Colic lymph node (tissue), 1 donor: ENCODE measurements around a stretch of chr1.

GRCh38 chr1:164608372-164608776 is 49.4 kb downstream of the PBX1 start:
- PRO-cap: no peak

GRCh38 chr1:164644576-164645738 is 86.0 kb downstream of the PBX1 start:
- PRO-cap: no peak

- PRO-cap: no peak
Measured at GRCh38 chr1:164677555-164677948, 118.6 kb downstream of the PBX1 start.

- PRO-cap: no peak
Measured at GRCh38 chr1:164708837-164709819, 150.1 kb downstream of the PBX1 start.

GRCh38 chr1:164817918-164818522 is 259.0 kb downstream of the PBX1 start:
- PRO-cap: no peak

GRCh38 chr1:165632435-165632873 is 1.4 kb downstream of the MGST3 start:
- PRO-cap: no peak

GRCh38 chr1:165829361-165829952 is 2.0 kb downstream of the UCK2 start:
- PRO-cap: no peak

- PRO-cap: no peak
Measured at GRCh38 chr1:166207828-166208027, 40.9 kb upstream of the FAM78B start.

DNA sequence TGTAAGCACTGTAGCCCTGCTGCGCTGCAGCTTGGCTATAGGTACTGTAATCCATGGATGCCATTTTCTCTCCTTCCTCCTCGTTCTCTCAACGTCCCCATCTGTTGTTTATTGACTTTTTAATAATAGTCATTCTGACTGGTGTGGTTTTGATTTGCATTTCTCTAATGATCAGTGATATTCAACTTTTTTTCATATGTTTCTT is 110.6 kb upstream of the FAM78B start:
- PRO-cap: no peak

DNA sequence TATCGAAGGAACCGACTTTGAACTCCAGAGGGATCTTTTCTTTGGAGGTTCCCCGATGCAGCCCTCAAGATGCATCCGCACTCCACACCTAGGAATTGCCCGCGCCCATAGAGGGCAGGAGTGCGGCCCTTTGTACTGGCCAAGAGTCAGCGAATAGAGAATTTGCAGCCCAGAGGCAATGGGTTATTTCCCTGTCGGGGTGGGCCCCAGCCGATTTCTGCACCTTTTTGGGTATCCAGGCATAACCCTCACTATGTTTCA is 749 bp downstream of the POGK start:
- PRO-cap: no peak

- PRO-cap: no peak
Measured at GRCh38 chr1:166840445-166841549, 1.5 kb downstream of the POGK start.

- PRO-cap: no peak
Measured at GRCh38 chr1:167211153-167211693, 9.5 kb upstream of the POU2F1 start.

- PRO-cap: no peak
Measured at GRCh38 chr1:167227621-167228292, 7.1 kb downstream of the POU2F1 start.

DNA sequence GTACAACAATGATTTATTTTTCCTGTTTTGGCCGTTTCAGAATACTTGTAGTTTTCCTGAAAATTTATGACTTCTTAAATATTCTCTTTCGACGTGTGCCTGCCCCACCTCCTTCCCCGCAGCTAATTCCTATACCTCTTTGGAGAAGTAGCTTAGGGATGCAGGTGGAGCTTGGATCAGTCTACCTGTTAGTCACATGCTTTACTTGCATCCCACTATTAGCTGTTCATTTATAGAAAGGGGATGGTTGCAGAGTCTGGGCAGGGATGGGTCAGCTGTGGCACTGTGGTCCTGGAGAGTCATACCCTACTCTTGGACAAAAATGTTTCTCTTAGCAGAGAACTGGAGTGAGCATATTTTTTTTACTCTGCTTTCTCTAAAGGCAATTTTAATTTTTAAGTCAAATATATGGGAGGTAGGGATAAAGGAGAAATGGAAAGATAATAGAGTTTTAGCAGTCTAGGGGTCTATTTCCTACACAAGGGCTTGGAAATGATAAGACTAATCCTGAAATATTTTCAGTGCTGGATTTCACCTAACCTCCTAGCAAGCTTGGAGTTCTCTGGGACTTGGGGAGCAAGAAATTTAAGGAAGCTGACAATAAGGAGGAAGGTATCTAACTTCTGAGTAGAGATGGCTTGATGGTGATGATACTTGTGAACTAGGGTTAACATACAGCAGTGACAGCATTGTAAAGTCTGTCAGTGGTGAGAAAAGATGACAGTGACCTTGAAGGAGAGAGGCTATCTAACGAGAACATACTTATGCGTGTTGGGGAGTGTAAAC is 16.0 kb downstream of the POU2F1 start:
- PRO-cap: no peak

GRCh38 chr1:167255075-167255832 is 34.6 kb downstream of the POU2F1 start:
- PRO-cap: no peak

DNA sequence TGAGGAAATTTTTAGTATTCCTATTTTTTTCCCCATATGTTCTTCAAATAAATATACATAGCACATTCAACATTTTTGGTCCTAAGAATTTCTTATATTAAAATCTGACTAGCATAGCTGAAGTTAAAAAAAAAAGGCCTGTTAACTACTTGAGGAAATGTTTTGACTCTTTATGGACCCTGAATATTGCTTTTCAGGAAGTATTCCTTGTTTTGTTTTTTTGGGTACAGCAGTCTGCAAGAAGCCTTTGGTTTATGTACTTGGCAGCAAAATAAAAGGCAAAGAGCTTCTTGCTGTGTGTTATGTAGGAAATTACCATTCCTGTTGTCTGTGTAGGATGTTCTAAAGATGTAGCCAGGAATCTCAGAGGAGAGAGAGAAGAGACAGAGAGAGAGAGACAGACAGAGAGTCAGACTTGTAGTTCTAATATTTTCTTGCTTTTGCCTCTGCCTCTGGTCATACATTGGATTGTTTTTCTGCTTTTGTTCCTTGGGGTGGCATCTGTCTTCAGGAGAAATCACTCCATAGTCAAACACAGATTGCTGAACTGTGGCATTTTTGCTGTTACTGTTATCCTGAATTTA is 49.6 kb downstream of the POU2F1 start:
- PRO-cap: no peak

DNA sequence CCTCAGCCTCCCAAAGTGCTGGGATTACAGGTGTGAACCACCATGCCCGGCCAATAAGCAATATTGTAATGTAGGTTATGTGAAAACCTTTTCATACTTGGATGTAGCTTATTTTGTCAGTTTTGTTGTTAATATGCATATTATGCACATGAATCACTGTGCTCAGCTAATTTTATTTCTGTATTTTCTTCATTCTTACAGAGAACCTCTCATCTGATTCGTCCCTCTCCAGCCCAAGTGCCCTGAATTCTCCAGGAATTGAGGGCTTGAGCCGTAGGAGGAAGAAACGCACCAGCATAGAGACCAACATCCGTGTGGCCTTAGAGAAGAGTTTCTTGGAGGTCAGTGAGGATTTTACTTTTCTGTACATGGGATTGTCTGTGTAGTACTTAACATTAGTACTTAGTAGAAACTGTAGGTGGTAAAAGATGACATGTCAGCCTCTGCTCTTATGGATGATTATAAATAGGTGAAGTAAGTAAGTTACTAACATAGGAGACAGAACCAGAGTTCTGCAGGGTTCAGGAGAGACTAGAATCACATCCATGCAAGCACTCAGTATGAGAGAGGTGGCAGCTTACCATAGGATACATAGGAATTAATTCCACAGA is 120.4 kb downstream of the CD247 start:
- PRO-cap: no peak

DNA sequence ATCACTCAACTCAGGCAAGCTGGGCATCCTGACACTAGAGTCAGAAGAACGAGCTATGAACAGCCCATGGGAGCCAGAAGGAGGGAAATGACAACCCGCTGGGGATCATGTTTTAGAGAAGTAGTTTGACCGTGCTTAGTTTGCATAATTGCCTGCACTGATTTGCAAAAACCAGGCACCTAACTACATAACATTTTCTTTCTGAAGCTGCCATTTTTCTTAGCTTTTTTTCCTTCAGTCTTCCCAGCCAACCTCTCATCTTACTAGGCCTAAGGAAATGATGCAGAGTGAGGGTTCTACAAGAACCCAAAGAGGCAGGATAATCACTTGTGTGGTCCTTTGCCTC is 86.0 kb downstream of the CD247 start:
- PRO-cap: unidirectional peak, minus-strand start at position 89 of the sequence

GRCh38 chr1:167434117-167434496 is 84.2 kb downstream of the CD247 start:
- PRO-cap: no peak

- PRO-cap: unidirectional peak, plus-strand start at chr1:167454529; bidirectional peak, plus-strand start at chr1:167455069, minus-strand start at chr1:167454885
Measured at GRCh38 chr1:167454383-167455390, 63.6 kb downstream of the CD247 start.